Left colon (tissue), 1 donor: ENCODE results near the genes GPR156, LRRC58 and STXBP5L.

- PRO-cap = unidirectional peak, minus-strand start at chr3:119717185; bidirectional peak, plus-strand start at chr3:119717298, minus-strand start at chr3:119717185
These were observed 14.3 kb downstream of the CFAP91 start for GRCh38 chr3:119716976-119717595.

GRCh38 chr3:119769736-119770260 lies 12.1 kb upstream of the NR1I2 start:
- PRO-cap = unidirectional peak, plus-strand start at chr3:119770043

- PRO-cap = no peak
These were observed 27.5 kb downstream of the NR1I2 start for GRCh38 chr3:119809162-119809957.

- PRO-cap = no peak
These were observed 110.2 kb downstream of the NR1I2 start for GRCh38 chr3:119892160-119892448.

DNA sequence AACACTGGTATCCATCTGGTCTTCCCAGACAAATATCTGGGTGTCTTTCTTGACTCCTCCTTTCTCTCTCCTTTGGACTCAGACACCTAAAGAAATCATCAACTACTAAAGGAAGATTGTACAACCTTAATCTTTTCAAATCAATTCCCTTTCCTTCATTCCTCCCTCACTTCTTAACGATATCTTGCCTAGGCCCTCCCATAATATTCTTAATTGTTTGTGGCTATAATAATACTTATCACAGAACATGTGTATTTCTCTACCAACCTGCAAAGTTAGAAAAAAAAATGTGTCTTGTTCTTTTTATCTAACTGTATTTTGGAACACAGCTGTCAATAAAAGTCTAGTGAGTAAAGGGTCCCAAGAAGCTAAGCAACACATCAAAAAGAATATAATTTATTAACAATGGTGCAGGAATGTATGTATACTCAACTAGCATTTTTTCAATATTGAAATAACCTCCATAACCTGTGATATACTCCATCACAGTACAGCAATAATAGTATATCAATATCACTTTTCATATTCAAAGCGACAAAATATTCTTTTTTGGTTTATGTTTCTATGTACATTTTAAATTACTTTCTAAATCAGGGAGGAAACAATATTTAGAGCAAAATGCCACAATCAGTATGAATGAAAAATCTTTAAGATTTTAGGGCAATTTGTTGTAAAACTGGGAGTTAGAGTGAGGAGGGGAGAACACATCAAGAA lies 39.2 kb downstream of the GSK3B start:
- PRO-cap = no peak

GRCh38 chr3:120102434-120103264 lies 8.4 kb upstream of the GSK3B start:
- PRO-cap = no peak

DNA sequence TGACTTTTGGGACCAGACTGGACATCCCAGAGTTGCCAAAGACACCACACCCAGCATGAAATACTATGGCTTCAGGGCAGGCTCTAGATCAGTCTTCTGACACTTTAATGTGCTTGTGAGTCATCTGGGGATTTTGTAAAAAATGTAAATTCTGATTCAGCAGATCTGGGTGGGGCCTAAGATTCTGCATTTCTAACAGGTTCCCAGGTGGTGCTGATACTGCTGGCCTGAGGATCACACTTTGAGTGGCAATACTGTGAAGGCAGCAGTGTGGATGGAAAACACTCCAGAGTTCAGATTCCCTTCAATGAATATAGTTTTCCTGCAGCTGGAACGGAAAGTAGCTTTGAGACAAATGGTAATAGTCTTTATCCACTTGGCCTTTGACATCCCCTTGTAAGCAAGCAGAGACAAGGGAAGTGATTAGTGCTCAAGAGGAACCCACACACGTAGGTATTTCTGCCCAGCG lies 51.4 kb upstream of the GSK3B start:
- PRO-cap = no peak

DNA sequence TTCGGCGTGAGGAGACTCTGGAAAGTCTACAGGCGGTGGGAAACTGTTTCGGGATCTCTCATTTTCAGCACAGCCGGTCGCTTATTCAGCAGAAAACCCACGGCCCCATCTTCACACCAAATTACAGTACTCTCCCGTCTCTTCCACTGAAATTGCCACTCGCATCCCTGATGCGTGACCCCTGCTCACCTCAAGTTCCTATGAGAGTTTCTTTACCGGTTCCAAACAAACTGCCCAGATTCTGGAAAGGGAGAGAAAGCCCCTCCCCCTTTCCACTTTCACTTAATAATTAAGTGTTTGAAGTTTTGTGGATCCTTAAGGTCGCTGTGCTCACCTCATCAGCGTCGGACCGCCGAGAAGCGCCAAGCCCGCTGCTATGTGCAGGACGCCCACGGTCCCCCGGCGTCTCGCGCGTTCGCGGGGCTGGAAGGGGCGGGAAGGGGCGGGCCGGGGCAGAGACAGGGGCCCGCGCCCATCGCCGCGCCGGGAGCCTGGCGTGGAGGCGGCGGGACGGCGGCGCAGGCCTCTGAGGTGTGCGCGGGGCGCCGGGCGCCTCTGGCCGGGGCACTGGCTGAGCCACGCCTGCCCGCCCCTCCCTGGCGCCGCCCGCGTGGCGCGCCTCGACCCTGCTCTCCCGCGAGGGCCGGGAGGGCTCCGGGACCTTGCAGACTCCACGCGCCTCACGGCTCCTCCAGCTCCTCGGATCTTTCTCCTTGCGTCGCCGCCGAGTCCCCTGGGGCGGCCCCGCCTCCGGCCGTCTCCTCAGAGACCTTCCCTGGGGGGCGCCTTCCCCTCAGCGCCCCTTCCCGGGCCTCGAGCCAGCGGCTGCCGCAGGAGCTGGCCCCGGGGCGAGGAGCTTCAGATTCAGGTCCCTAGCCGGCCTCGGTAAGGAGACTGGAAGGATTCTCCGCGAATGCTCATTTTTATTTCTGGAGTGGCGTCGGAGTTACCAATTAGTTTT lies at the start of gene GPR156:
TSS of gene GPR156 (minus strand) at position 528 of the 961 bp plus-strand sequence.
- PRO-cap = no peak

DNA sequence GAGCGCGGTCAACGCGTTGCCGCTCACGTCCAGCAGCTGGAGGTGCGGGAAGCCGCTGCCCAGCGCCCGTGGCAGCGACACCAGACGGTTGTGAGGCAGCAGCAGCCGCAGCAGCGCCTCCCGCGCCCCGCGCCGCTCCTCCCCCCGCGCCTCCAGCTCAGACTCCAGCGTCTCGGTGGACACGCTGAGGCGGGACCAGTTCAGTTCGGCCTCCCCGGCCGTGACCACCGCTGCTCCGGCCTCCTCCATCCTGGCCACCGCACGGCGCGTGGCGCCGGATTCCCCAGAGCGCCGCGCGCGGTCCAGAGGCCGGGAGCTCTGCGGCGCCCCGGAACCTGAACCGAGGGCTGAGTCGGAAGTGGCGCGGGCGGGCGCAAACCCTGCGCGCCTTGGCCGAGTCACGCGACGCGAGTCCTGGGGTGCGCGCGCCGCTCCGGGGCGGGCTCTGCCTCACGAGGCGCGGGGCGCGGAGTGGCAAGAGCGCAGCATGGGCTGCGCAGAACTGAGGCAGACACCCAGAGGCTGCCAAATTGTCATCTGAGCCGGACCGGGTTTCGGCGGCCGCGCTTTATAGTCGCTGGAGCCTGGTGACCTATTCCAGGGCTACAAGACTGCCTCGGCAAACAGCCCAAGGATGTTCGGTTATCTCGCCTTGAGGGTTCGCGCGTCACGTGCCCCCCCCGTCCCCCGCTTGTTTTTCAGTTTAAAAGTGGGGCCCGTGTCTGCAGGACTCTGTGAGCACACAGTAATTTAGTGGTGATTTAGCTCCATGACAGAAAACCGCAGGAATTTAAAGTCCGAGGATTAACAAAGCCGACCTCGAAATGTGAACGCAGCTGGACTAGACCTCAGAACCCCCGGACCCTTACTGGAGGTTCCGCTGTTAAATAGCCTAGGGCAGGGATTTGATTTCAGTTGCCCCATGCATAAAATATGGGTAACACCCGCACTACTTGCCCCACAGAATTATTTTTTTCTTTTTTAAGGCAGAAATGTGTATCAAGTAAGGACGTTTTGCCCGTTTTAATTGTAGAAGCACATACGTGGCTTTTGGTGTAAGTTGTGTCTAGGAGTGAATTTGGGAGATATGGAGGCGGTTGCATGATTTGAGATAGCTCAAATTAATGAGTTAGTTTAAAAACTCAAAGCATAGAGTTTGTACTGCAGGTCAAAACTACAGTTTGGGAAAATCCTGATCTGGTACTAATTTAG lies at the start of gene LRRC58:
TSS of gene LRRC58 (minus strand) at position 360 of the 1,212 bp plus-strand sequence.
- PRO-cap = bidirectional peak, plus-strand start at position 83 of the sequence, minus-strand start at position 82 of the sequence; bidirectional peak, plus-strand start at position 453 of the sequence, minus-strand start at position 320 of the sequence

- PRO-cap = no peak
These were observed 4.6 kb downstream of the FSTL1 start for GRCh38 chr3:120446023-120446792.

- PRO-cap = no peak
These were observed 27.5 kb upstream of the NDUFB4 start for GRCh38 chr3:120568688-120569013.

DNA sequence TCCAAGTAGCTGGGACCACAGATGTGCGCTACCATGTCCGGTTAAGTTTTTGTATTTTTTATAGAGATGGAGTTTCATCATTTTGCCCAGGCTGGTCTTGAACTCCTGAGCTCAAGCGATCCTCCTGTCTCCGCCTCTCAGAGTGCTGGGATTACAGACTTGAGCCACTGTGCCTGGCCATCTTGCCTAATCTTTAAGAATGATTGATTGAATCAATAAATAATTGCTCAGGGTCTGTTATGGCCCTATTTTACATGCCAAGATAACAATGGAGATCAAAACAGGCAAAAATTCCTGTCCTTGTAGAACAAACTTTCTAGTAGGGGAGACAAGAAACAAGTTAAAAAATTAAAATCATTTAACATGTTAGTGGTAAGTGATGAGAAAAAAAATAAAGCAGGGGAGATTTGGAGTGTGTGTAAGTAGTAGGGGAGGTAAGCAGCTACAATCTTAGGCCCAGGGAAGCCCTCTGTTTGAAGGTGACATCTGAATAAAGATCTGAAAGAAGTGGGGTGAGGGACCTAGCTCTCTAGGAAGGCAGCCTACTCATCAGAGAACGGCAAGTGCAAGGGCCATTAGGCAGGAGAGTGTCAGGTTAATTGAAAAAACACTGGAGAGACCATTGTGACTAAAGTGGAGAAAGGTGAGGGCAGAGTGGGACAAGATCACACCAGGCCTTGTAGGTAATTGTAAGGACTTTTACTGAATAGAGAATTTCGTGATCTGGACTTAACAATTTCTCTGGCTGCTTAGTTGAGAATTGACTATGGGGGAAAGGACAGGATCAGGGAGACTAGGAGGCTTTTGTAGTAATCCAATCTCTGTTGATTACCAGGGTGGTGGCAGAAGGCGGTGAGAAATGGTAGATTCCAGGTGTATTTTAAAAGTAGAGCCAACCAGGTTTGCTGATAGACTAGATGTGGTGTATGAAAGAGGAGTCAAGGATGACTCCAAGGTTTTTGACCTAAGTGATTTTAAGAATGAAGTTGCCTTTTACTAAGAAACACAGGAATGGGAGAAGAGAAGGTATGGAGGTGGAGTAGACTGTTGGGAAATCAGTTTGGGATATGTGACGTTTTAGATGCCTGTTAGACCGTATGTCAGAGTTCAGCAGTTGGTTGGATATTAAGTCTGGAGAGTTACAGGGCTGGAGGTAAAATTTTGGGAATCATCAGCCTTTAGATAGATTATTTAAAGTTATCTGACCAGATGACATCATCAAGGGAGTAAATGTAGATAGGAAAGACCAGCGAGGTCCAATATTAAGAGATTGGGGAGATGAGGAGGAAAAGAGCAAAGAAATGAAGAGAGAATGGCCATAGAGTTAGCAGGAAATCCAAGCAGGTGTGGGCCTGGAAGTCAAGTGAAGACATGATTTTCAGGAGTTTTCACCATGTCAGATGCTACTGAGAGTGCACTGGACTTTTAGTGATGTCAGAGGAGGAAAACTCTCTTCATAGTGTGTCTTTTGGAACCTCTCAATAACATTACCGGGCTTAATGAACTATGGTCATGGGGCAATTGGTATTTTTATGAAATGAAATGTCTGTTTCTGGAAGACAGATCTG lies 2.6 kb downstream of the NDUFB4 start:
- PRO-cap = no peak

DNA sequence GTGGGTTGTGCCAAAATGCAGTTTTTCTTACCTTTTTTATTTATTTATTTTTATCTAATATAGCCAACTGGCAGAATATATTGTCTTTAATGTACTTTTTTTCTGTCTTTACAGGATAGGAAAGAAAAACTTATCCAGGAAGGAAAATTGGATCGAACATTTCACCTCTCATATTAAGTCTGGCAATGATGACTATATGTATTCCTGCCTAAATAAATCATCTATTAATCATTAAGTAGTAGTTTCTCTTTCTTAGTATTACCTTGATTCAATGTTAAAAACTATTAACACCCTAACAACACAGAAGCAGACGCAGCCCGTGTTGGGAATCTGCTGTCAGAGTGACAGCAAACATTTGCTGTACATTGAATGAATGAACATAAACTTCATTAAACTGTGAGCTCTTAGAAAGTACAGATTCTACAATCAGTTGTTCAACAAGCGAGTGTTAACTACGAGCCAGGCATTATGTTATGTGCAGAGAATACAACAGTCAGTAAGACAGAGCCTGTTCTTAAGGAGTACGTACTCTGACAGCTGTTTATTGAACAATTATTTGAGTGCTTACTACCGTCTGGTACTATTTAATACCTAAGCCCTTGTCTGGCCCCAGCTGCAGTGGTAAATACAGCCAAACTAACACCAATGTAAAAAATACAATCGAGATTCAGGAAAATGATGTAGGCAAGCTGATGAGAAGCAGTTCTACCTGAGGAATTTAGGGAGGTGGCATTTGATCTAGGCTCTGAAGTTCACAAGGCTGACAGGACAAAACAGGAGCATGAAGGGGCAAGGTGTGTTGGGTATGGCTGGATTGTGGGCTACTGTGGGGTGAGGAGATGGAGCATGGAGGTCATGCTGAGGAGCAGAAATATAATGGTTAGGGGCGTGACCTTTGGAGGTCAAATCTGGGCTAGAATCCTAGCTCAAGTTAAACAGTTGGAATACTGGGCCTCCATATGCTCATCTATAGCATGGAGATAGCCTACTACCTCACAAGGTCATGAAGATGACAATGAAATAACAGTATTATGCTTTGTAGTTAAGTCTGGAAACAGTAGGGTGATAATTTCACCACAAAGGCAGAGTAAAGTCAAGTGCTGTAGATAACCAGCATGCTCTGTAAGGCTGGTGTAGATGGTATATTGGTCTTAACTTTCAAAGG lies 6.3 kb downstream of the NDUFB4 start:
- PRO-cap = no peak

- PRO-cap = no peak
These were observed 35.3 kb downstream of the HGD start for GRCh38 chr3:120646563-120647331.

GRCh38 chr3:120678112-120679072 lies 3.6 kb downstream of the HGD start:
- PRO-cap = unidirectional peak, minus-strand start at chr3:120678387; unidirectional peak, minus-strand start at chr3:120678672

- PRO-cap = no peak
These were observed 74.6 kb upstream of the STXBP5L start for GRCh38 chr3:120833337-120833829.

GRCh38 chr3:120908162-120909168 lies at the start of gene STXBP5L:
Gene STXBP5L (plus strand): TSS chr3:120908205.
- PRO-cap = unidirectional peak, plus-strand start at chr3:120908248

DNA sequence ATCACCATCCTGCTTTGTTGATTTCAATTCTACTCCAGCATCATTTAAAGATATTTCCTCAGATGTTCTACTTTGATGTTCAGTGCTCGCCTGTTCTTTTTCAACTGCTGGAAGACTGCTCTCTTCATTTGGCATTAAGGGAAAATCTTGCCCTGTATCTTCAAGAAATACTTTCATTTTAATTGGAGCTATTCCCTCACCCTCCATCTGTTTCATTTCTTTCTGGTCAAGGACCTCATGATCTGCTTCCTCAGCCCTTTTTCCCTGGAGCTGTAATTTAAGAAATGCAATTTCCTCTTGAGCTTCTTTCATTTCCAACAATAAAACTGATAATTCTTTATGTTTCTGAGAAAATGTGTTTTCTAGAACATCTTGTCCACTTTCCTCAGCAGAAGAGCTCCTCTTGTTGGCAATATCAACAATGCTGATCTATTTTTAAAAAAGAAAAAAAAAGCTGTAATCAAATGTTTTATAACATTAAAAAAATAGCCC lies 37.8 kb upstream of the HCLS1 start:
- PRO-cap = no peak

- PRO-cap = no peak
These were observed 20.5 kb downstream of the GOLGB1 start for GRCh38 chr3:121728999-121729403.

DNA sequence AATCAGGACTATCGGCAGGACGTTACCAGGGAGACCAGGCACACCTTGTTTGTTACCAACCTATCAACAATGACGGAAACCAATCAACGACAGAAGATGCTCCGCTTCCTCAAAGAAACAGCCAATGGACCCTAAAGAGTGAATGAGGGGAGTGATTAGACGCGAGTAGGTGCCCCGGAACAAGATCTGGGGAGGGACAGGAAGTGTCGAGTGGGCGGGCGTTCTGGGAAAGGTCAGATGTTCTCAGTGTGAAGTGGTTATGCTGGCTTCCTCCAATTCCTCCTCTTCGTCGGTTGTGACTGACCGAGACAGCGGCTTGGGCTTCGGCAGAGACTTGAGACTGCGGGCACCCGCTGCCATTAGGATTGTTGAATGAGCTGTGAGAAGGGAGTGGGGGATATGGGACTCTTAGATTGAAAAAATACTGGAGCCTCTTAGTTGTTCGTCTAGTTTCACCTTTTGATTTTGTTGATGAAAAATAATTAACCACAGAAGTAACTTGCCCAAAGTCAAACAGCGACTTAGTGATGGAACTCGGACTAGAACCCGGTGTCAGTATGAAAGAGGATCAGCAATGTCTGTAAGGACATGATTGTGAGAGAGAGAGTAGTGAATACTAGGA lies 356 bp upstream of the GOLGB1 start:
- PRO-cap = bidirectional peak, plus-strand start at position 236 of the sequence, minus-strand start outside the sequence; unidirectional peak, plus-strand start at position 303 of the sequence; unidirectional peak, plus-strand start at position 329 of the sequence